LHCN-M2 (cell line): ENCODE measurements around a stretch of chr22.

DNA sequence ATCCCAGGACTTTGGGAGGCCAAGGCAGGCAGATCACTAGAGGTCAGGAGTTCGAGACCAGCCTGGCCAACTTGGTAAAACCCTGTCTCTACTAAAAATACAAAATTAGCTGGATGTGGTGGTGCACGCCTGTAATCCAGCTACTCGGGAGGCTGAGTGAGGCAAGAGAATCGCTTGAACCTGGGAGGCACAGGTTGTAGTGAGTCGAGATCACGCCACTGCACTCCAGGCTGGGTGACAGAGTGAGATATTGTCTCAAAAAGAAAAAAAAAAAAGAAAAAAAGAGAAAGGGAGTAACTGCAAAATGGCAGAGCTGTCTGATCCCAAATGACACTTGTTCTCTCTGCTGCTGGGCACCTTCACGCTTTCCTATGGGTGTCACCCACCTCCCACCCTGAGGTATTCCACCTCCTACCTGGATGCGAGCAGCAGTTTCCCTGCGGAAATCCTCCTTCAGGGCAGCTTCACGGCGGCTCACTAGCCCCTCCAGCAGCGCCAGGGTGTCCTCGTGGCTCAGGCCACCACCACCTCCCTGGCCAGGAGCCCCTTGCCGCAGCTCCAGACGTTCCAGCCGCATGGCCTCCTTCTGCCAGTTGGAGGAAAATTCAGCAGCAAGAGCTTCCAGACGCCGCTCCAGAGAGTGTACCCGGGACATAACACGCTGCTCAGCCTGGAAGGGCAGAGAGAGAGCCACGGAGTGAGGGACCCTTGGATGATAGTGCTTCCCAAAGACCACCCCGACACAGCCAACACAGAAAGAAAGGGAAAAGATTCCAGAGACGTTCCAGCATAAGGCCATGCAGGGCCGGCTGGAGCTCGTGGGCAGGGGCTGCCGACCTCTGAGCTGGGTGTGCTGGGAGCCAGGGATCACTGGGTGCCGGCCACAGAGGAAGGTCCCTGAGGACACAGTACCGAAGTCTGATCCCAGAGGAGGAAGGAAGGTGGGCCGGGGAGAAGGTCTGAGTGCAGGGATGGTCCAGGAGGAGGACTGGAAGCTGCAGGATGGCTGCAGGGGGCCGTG is 13.6 kb downstream of the SUN2 start:
- RAMPAGE, long total RNA, result no peak

GRCh38 chr22:38744790-38745336 is 10.9 kb downstream of the SUN2 start:
- RAMPAGE, long total RNA, result no peak

DNA sequence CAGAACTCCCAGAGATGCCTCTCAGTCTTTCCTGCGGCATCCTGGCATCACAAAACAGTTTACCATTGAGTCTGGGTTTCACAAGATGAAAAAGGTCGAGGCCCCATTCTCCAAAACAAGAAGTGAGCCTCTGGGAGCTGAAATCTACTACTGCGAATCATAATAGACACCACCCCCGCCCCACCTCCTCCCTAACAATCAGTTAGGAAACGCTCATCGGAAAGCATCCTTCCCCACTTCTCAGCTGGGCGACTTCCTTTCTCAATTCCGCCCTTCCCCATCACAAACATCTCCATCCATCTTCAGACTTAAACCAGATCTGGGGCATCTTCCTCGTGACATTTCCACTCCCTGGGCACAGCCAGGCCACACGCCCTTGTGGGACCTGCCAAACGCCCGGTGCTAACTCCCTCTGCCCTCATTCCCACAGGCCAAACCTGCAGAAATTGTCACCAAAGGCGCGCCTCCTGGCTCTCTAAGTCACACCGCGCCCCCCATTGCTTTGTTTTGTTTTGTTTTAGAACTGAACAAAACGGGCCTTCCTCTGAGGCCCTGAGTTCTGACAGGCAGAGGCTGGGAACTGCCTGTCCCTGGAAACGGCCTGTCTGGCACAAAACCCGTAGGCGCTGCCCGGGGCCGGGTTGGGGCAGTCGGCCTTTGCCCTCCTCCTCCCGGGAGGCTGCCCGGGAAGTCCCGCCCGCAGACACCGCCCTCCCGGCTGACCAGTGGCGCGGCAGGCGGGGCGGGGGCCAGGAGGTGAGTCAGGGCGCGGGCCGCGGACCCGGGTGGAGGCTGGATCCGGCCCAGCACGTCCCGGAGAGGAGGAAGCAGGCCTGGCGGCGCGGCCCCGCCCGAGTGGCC is 733 bp downstream of the SUN2 start:
- RAMPAGE, long total RNA, result no peak

- RAMPAGE, long total RNA, result no peak
Observed at GRCh38 chr22:38924246-38924892, 33.0 kb upstream of the APOBEC3A start.

DNA sequence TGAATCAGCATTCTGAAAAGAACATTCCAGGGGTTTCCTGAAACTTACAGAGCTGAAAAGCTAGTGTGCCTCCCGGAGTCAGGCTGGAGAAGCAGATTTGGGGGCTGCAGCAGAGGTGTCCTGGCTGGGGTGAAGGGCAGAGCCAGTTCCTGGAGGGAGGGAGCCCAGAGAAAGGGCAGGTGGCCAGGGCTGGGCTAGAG is 21.2 kb upstream of the APOBEC3A start:
- RAMPAGE, long total RNA, result no peak

DNA sequence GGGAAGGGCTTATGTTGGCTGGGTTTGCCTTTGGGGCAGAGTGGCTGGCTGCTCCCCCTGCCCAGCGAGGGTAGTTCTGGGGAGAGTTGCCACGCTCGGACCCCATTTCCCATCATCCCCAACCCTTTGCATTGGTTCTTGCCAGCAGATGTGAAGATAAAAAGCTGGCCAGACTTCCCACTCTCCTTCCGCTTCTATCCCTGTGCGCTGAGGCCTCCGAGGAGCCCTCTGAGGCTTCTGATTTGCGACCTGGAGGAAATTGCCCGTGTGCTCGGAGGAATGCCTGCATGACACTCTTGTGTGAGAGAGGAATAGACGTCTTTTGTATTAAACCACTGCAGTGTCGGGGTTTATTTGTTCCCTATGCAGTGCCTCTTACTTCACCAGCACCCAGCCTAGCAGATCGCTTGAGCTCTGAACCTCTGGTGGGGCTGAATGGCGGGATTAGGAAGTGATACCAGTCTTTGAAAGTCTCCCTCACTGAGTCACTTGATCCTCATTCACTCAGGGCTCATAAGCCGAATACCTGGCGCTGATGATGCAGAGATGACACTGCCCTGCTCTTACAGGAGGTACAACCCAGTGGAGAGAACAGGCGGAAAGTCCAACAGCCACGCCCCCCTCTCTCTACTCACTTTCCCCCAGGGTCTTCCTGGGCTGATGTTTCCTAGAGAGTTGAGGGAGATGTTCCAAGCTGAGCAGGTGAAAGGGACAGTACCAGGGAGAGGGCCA is 10.3 kb upstream of the APOBEC3A start:
- RAMPAGE, long total RNA, result no peak

DNA sequence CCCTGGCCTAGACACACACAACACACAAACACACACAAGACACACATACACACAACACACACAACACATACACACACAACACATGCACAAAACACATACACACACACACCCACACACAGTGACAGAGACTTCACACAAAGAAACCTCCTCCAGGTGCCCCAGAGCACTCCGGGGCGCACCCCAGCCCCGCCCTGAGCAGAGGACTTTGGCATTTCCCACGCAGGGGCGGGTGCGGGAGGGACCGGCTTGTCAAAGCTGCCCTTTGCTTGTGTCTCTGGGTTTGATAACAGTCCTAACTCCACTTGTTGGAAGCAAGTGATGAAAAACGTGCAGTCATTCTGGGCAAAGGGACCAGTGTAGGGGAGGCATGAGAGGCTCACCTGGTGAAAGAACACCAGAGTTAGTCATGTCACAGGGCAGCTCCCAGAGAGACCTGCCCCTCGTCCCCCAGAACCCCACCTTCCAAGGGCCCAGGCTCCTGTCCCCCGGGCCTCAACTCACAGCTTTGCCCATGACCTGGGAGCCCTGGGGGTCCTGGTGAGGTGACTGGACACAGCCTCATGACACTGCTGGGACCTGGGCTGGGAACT is 6.6 kb downstream of the APOBEC3A start:
- RAMPAGE, long total RNA, result no peak

DNA sequence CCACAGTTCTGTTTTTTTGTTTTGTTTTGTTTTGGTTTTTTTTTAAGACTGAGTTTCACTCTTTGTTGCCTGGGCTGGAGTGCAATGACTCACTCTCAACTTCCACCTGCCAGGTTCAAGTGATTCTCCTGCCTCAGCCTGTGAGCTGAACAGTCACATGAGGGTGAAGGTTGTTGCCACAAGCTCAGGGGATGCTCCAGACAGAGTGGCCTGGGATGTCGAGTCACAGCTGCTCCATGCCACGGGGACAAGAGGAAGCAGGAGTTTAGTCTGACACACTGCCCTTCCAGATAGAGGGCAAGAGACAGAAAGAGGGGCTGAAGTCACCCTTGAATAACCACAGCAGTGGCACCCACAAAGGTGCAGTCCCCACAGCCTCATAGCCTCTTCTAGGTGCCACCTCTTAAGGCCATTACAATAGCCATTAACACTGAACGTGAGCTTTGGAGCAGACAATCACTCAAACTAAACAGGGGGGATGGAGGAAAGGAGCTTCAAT is 3.1 kb downstream of the APOBEC3B start:
- RAMPAGE, long total RNA, result no peak

DNA sequence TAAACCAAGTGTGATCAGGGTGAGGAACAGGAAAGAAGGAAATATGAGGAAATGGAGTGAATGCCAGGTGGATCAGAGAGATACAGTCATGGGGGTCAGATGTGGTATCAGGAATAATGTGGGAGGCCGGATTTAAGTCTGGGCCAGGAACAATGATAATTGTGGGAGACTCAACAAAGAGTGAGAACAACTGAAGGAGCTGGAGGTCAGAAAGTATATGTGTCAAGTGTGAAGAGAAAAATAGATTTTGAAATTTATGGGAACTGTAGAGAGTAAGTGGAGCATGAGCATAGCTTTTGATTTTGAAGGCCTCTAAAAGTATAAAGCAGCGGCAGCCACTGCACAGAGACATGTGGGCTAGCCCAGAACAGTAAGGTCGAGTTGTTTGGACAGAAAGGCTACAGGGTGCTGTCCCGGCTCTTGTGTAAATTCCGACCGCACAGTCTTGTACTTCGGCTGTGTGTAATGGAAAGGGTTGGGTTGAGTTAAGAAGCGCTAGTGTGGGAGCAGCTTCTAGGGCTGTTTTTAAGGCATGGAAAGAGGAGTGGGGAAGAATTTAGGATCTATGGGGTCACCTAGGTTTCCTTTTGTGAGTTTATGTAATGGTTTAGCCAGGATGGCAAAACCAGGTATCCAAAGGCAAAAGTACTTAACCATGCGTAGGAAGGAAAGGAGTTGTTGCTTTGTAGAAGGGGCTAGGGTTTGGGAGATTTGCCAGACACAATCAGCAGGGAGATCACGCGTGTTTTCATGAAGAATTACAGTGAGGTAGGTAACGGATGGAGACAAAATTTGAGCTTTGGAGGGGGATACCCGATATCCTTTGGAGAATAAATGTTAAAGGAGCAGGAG is 10.2 kb upstream of the APOBEC3G start:
- RAMPAGE, long total RNA, result no peak

GRCh38 chr22:39117427-39118164 is 20.6 kb downstream of the APOBEC3H start:
- RAMPAGE, long total RNA, result no peak

- RAMPAGE, long total RNA, result no peak
Observed at GRCh38 chr22:39177827-39178240, 25.4 kb upstream of the CBX7 start.

- RAMPAGE, long total RNA, result no peak
Observed at GRCh38 chr22:39237261-39237846, 7.4 kb downstream of the PDGFB start.

- RAMPAGE, long total RNA, result no peak
Observed at GRCh38 chr22:39255444-39256019, 10.8 kb upstream of the PDGFB start.

- RAMPAGE, long total RNA, result no peak
Observed at GRCh38 chr22:39292428-39293264, 26.8 kb downstream of the RPL3 start.

DNA sequence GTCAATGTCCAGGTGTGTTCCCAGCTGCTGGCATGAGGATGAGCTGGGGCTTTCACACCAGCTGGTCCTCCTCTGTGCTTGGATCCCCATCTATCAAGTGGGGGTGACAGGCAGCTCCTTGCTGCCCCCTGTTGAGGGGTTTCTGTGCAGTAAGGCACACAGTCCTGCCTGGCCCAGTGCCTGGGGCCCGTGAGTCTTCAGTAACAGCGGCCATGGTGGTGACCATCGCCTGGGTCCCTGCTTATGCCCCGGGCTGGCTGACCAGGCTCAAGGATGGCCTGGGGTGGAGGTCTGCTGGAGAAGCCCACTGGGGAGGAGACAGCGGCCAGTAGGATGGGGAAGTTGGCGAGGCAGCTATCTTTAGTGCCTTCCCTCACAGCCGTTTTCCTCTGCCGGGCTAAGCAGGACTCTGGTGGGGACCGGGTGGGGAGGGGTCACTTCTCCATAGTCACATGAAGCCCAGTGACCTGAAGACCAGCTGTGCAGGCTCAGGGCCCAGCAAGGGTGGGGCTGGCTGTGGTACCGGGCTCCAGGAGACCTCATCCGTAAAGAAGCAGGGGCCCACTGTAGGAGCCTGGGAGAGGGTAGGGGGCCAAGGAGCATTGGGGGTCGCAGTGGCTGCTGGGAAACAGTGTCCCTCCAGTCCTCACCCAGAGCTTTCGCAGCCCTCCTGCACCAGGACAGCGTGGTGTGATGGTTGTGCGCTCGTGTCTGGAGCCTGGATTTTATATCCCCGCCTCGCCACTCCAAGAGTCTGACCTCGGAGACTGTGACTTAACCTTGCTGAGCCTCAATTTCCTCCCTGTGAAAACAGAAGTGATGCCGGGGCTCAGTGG is 12.4 kb downstream of the RPL3 start:
- RAMPAGE, long total RNA, result no peak

GRCh38 chr22:39312698-39313030 is 6.8 kb downstream of the RPL3 start:
- RAMPAGE, long total RNA, result no peak

- RAMPAGE, long total RNA, result no peak
Observed at GRCh38 chr22:39314714-39315795, 4.4 kb downstream of the RPL3 start.

GRCh38 chr22:39358039-39358555 is 8.3 kb downstream of the SYNGR1 start:
- RAMPAGE, long total RNA, result no peak

DNA sequence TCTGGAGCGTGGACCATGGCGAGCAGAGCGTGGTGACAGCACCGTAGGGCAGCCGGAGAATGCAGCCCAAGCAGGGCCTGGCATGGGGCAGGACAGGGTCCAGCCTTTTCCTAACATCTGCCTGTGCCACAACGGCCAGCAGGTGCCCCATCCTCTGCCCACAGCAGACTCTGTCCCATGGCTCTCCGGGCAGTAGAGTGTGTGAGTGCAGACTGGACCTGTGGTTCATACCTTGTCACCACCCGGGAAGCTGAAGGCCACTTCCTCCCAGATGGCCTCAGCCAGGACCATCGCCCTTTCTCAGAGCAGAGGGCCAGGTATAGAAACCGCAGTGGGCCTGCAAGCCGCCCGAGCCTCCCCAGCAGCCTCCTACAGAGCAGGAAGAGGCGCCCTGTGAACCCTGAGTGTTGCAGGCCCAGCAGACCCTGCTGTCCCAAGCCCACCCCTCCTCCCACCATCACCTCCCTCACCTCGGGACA is 26.6 kb upstream of the MGAT3 start:
- RAMPAGE, long total RNA, result no peak

- RAMPAGE, long total RNA, result no peak
Observed at GRCh38 chr22:39462841-39463485, 6.2 kb downstream of the MGAT3 start.